Omental fat pad (tissue), 4 donors: ENCODE data around the genes ITGB7, AAAS and PCBP2.

- PRO-cap = no peak
- RAMPAGE, long total RNA, 4 experiments = no peak in any of the 4 experiments
These were observed 288 bp downstream of the KRT3 start for GRCh38 chr12:52795684-52795973.

- PRO-cap = no peak
- RAMPAGE, long total RNA, 4 experiments = no peak in any of the 4 experiments
These were observed 5.4 kb downstream of the KRT8 start for GRCh38 chr12:52899531-52899819.

DNA sequence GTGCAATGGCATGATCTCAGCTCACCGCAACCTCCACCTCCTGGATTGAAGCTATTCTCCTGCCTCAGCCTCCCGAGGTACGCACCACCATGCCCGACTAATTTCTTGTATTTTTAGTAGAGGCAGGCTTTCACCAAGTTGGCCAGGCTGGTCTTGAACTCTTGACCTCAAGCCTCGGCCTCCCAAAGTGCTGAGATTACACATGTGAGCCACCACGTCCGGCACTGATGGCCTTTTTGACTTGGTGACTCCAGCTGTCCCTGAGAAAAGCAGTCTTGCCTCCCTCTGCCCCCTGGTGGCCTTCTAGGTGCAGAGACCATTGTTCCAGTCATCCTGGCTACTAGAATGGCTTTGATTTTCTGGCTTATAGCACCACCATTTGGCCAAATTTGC, 25.6 kb upstream of the EIF4B start:
- PRO-cap = no peak
- RAMPAGE, long total RNA, 4 experiments = no peak in any of the 4 experiments

DNA sequence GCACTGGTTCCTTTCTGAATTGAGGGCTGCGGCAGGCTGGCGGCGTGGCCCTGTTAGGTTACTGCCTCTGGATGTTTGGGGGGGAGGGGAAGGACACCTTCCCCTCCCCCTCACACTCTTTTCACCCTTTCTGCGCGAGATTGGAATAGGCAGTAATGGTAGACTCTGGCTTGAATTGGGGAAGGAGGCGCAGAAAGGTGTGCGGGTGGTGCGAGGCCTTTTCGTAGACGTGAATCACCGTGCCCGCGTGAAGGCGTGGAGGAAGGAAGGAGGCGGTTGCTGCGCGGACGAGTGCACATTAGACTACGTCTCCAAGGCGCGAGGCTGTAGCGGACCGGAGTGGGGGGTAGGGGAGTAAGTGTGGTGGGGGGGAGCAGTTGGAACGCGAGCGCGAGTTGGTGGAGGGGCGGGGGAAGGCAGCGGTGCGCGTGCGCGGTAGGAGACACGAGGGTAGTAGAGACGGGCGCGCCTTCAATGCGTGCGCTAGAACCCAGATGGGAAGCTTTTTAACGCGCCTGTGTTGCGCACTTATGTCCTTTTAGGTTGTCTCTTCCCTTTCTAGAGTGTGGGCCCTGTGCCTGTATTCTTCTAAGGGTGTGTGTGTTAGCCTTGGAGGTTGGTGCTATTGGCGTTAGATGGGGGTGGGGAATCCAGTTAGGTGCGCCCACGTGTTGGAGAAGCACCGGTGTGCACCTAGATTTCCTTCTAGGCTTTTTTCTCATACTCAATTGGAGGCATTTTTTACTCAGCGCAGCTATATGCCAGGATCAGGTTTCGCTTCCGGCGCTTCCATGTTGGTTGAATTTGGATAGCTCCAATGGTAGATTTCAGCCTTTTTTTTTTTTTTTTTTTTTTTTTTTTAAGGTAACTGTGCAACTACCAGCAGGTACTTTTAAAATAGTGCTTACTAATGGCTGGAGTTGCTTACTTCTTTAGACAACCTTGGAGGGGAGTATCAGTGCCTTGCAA, 616 bp downstream of the EIF4B start:
- PRO-cap = no peak
- RAMPAGE, long total RNA, 4 experiments = no peak in any of the 4 experiments

GRCh38 chr12:53021678-53022739, 15.8 kb downstream of the EIF4B start:
- PRO-cap = no peak
- RAMPAGE, long total RNA, 4 experiments = no peak in any of the 4 experiments

DNA sequence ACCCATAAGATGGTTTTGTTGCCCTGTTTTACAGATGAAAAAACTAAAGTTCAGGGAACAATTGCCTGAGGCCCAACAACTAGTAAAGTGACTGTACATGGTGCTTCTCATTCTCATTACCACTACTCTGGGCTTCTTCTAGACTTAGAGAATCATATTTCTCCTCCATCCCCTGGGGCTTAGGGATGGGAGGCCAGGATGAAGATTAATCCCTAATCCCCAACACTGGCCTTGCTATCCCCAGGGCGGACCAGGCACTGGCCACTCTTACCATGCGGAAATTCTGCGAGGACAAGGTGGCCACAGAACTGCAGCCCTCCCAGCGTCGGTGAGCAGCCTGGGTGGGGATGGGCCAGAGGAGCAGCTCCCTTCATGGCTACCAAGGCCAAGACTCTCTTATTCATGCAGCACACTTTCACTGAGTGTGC, 6.9 kb downstream of the TNS2 start:
- PRO-cap = no peak
- RAMPAGE, long total RNA, 4 experiments = no peak in any of the 4 experiments

DNA sequence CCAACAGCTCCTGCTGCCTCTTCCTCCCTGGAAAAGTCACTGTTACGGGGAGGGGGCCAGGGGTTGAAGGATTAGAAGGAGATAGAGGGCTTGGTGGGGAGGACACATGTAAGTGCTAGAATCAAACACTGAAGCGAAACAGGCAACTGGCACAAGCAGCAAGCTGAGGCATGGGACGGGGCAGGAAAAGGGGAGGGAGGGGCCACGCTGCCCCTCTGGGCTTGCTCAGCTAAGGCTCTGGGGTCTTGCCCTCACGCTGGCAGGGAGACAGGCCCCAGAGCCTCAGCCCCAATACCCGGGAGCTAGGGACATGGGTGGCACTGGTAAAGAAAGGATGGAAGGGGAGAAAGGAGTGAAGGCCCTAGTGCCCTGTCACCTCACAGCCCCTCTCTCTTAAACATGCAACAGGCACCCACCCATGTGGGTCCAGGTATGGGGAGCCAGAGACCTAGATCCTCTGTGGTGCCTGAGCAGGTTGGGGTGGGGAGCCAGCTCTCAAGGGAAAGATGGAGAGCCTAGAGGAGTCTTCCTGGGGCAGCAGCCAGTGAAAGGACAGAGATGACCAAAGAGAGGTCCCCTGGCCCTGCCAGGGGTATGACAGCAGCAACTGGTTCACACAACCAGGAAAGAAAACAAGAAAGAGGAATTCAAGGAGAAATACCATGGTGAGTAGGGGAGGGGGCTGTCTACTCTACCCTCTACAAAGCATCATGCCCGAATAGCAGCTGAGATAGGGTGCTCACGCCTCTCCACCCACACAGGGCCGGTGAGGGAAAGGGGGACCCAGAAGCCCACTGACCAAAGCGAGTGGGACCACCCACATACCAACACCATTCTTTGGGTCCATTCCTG, 14.2 kb downstream of the SPRYD3 start:
- PRO-cap = no peak
- RAMPAGE, long total RNA, 4 experiments = no peak in any of the 4 experiments

DNA sequence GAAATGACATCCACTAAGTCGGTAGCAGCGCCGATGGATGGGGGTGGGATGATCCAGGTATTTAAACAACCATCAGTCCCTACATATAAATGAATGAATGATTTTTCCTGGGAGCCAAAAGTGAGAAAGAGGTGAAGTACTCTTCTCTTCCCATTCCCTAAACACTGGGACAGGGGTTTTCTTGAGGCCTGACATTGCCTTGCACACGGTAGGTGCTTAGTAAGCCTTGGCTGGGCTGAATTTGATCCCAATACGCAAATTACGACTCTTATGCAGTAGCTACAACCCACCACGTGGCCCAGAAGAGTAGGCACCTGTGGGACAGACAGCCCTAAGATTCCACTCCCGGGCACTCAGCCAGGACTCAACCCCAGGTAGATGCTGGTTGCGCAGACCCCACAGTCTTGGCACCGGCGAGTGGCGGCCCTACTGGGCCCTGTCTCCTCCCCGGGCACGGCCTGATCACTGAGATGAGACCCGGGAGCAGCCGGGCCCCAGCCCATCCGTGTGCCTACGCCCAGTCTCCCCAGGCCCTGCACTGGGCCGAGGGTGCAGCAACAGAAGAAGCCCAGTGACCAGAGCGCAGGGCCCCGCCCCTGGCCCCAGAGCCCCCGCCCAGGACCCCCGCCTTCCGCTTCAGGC, 449 bp downstream of the SPRYD3 start:
- PRO-cap = no peak
- RAMPAGE, long total RNA, 4 experiments = no peak in any of the 4 experiments

DNA sequence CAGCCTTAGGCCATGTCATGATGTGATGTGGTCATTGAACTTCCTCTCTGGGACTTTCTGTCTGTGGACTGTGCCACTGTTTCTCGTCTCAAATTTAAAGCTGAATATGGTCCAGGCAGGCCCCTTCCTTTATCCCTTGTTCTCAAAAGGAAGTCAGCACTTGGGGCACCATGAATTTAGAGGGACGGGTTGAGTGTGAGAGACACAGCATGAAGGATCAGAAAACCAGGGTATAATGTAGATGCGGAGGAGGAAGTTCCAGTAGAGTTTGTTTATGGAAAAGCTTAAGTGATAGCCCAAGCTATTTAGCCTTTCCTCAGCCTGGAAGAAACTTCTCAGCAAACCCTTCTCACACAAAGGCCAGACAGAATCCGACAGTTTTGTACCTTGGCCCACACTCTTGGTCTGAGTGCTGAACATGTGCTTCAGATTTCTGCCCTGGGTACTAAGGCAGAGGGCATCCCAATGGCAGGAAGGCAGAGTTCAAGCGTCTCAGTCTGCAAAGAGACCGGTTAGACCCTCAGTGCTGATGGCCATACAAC, 3.5 kb upstream of the IGFBP6 start:
- PRO-cap = no peak
- RAMPAGE, long total RNA, 4 experiments = no peak in any of the 4 experiments

DNA sequence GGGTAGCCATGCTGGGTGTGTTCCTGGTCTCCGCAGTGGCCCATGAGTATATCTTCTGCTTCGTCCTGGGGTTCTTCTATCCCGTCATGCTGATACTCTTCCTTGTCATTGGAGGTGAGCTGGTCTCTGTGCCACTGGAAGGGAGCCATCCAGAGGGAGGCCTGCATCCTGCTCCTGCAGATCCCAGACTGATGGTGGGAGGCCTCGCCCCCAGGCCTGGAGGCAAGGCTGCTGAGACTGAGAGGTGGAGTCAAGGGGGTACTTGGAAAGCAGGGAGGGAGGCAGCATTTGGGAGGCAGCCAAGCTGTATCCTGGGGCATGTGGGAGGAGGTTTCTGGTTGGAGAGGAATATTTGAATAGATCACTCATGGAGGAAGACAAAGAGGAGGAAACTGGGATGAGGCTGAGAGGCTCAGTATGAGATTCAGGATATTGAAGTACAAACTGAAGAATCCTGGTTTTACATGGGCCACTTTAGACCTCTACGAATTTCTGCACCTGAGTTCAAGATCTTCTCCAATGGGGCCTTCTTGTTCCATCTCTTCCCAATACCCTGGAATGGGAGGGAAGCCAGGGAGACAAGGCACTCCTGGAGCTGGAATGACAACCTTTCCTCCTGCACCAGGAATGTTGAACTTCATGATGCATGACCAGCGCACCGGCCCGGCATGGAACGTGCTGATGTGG, 20.0 kb downstream of the SOAT2 start:
- PRO-cap = no peak
- RAMPAGE, long total RNA, 4 experiments = no peak in any of the 4 experiments

DNA sequence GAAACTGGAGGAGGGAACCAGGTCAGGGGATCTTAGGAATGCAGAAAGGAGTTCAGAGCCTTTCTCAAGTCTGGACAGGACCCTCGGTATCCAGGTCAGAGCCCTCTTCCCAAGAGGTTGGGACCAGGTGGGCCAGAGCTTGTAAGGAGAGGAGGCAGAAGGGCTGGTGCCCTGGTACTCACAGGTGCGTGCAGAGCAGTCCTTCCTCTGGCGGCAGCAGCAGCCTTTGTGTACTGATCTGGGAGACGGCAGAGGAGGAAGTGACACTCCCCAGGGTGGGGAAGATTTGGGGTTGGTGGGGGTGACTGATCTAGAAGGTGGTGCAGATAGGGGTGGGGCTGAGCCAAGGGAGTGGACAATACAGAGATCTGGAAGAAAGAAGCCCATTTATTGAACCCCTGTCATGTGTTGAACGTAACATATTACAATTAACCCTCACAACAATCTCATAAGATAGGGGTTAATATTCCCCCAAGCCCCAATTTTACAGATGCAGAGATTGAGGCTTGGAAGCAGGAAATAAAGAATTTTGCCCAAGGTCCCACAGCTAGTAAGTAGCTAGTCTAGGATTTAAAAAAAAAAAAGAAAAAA, at the start of gene ITGB7:
Gene ITGB7, minus strand, starts transcription at position 232 of the 591 bp plus-strand sequence.
- PRO-cap = no peak
- RAMPAGE, long total RNA, 4 experiments = no peak in any of the 4 experiments

- PRO-cap = no peak
- RAMPAGE, long total RNA, 4 experiments = start-site peak on the minus strand in 1 of 4 experiments, at chr12:53214852-53214885 at its widest, 5 reads per replicate
These were observed 7.3 kb upstream of the ITGB7 start for GRCh38 chr12:53214073-53215055.

GRCh38 chr12:53221463-53222082, 10.4 kb downstream of the RARG start:
- PRO-cap = bidirectional peak, plus-strand start at chr12:53221810, minus-strand start at chr12:53221592
- RAMPAGE, long total RNA, 4 experiments = no peak in any of the 4 experiments

GRCh38 chr12:53269105-53269700, 1.1 kb downstream of the ESPL1 start:
- PRO-cap = no peak
- RAMPAGE, long total RNA, 4 experiments = no peak in any of the 4 experiments

- PRO-cap = bidirectional peak, plus-strand start at chr12:53321409, minus-strand start at chr12:53321251
- RAMPAGE, long total RNA, 4 experiments = start-site peak on the minus strand in 4 of 4 experiments, at chr12:53321242-53321622 at its widest, 20 to 97 reads per replicate
These were observed at the start of gene AAAS for GRCh38 chr12:53320787-53321837. Gene AAAS, minus strand, starts transcription at chr12:53321610.

GRCh38 chr12:53324662-53325536, 3.5 kb upstream of the AAAS start:
- PRO-cap = no peak
- RAMPAGE, long total RNA, 4 experiments = no peak in any of the 4 experiments

DNA sequence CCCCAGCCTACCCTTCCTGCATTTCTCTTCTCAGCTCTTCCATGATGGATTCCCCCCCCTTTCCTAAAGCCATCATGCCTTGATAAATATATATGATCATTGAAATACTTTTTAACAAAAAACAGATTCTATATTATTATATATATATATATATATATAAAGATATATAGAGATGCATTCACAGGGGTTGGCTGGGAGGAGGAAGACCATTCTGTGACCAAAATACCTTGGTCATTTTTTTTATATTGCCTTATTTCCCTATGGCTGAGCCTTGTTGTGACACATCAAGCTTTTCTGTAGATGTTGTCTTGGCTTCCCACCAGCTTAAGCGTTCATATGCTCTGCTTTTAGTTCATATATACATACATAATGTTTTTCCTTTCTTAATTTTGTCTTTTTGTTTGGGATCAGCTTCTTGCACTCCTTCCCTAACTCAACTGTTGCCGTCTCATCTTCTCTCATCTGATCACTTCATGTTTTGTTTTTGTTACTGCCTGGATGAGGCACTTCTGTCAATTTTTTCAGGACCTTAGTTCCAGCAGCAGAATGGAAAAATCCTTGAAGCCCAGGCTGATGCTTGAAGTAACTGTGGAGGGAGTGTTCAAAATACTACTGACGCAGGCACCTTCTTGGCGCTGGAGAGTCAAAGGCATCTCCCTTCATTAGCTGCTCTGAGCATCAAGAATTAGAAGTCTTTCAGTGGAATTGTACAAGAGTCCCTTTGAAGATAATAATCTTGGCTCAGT, 12.0 kb upstream of the AMHR2 start:
- PRO-cap = no peak
- RAMPAGE, long total RNA, 4 experiments = no peak in any of the 4 experiments

DNA sequence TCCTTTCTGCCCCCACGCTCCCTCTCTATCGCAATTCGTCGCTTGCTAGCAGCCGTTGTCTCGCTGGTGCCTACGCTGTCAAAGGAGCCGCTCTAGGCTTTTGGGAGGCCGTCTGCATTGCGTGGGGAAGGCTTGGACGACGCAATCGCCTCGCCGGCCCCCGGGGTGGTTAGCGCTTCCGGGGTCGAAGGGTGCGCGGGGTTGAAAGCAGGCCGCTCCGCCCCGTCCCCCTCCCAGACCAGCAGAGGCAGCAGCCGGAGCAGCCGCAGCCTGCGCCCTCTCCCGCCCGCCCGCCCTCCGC, at the start of gene PCBP2:
Gene PCBP2, plus strand, starts transcription at position 233 of the 301 bp plus-strand sequence.
- PRO-cap = unidirectional peak, plus-strand start at position 236 of the sequence
- RAMPAGE, long total RNA, 4 experiments = no peak in any of the 4 experiments

DNA sequence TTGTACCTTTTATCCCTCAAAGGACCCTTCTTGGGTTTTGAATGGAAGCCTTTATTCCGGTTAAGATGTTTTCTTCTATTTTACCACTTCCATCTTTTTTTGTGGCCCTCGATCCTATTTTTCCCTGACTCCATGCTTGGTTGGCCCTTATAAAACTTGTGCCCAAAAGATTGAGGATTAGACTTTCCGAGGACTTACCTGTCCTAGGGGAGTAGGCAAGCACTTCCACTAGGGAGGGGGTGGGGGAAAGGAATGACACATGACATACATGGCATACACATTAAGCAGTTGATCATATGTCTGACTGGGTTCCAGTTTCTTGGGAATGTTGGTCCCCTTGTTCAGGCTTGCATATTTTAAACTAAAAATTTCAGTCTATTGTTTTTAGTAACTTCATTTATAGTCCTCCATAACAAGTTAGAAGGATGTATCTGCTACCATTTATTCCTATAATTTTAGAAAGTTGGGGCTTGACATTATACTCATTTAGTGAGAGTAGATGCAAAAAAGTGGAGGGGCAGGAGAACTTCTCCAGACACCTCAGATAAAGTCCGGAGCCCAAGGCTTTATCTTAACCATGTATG, 19.3 kb downstream of the MAP3K12 start:
- PRO-cap = no peak
- RAMPAGE, long total RNA, 4 experiments = no peak in any of the 4 experiments

GRCh38 chr12:53492739-53493389, 6.4 kb downstream of the MAP3K12 start:
- PRO-cap = no peak
- RAMPAGE, long total RNA, 4 experiments = no peak in any of the 4 experiments